GM12891 (cell line): Measurements from ENCODE around the genes POU2AF2, BTG4, C11orf52 and TEX12.

DNA sequence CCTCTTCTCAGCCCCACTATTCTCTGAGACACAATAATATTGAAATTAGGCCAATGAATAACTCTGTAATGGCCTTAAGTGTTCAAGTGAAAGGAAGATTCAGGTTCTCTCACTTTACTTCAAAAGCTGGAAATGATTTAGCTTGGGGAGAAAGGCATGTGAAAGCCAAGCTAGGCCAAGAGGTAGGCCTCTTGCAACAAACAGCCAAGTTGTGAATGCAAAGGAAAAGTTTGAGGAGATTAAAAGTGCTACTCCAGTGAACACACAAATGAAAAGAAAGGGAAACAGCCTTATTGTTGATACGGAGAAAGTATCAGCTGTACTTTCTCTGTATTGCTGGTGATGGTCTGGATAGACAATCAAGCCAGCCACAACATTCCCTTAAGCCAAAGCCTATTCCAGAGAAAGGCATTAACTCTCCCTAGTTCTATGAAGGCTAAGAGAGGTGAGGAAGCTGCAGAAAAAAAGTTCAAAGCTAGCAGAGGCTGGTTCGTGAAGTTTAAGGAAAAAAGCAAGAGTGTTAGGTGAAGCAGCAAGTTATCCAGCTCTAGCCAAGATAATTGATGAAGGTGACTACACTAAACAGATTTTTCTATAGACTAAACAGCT is 7.7 kb downstream of the ZC3H12C start:
- RRBS, result no CpG with 5 or more reads among the region's 2 CpGs

- RRBS, result no CpG with 5 or more reads among the region's 4 CpGs
Observed at GRCh38 chr11:110279467-110280008, 16.9 kb downstream of the RDX start.

GRCh38 chr11:110294544-110294743 is 2.0 kb downstream of the RDX start:
- RRBS, result no CpG with 5 or more reads among the region's 3 CpGs

DNA sequence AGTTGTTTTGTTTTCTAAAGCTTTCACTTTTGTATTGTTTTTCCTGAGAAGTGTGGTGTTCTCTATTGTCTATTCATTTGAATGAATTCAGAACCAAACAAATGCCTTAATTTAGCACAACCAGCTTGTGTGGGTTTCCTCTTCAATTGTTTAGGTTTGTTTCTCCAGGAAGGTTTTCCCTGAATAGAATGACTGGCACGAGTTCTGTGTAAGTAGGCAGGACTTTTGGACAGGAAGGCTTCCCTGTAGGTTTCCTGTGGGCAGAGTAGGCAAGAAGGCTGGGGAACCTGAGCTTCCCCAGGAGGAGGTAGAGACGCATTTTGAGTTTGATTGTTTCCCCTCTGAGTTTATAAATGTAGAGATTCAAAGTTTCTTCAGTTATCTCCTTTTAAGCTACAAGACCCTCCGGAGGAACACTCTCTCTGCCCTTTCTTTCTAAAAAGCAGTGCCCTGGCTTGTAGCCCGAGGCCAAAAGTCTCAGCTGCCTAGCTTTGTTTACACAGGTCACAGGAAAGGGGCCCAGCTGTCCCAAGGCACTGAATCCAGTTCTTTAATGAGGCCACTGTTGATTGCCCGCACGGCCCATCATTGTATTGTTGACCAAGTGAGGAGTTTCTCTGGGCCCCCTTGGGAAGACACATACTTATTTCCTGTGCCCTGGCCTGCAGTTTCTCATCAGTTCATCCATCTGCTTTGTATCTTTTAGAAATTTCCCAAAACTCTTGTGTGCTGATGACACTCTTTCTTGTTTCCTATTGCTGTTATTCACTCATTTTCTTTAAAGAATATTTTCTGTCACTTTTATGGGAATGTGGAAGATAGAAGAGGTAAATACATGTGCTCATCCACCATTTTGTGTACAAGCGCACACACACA is 66.6 kb upstream of the FDX1 start:
- RRBS, result no CpG with 5 or more reads among the region's 7 CpGs

- RRBS, result no CpG with 5 or more reads among the region's 1 CpG
Observed at GRCh38 chr11:111245654-111245998, at the start of gene POU2AF2. POU2AF2 (plus strand) TSS chr11:111245725.

GRCh38 chr11:111323986-111324917 is 25.9 kb downstream of the POU2AF3 start:
- RRBS, result no CpG with 5 or more reads among the region's 13 CpGs

- RRBS, result no CpG with 5 or more reads among the region's 7 CpGs
Observed at GRCh38 chr11:111351267-111351801, 27.7 kb downstream of the POU2AF1 start.

DNA sequence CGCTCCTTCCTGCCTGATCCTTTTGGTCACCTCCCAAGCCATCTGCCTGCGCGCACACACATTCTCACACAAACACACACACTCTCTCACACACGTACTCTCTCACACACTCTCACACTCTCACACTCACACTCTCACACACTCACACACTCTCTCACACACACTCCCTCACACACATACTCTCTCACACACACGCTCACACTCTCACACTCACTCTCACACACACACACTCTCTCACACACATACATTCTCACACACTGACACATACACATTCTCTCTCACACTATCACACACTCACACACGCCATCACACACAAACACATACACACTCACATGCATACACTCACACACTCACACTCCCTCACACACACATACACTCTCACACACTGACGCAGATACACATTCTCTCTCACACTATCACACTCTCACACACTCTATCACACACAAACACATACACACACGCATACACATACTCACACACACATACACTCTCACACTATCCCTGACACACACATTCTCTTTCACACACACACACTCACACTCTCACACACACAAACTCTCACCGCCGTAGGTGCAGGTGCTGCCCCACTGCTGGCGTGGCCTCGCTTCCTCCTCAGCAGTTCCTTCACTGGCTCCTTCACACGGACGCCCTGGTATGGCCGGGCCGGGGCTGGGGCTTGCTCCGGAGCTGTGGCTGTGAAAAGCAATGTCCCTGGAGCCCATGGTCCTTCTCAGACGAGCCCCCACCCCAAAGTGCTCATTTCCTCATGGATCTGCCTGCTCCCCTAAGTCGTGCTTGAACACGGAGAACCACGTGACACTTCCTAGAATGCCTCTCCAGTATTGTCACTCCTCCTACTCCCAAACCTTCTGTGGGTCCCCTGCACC is 20.6 kb downstream of the POU2AF1 start:
- RRBS, result no CpG with 5 or more reads among the region's 21 CpGs

DNA sequence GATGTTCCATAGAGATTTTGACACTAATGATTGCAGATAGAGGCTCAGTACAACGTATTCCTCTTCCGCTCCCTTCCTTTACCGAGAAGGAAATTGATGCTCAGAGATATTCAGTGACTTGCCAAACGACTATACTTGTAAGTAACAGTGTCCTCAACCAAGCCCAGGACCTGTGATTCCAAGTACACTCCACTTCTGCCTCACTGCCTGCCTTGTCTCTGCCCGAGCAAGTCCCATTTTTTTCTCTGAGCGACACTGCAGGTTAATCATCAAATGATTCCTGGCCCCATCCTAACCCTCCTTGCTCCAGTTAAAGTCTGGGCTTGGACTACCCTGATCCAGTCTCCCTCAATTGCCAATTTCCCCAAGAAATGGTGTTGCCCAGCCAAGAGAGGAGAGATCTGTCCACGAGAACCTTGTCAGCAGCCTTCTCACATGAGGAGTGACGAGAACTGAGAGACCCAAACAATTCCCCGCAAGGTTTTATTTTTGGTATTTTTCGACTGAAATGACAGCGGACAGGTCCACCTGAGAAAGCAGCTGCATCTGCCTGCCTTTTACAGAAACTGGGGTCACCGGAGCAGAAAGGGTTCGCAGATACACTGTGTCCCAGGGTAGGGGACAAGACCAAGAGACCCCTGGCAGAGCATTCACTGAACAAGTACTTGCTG is 11.6 kb downstream of the POU2AF1 start:
- RRBS, result no CpG with 5 or more reads among the region's 13 CpGs

- RRBS, result no CpG with 5 or more reads among the region's 29 CpGs
Observed at GRCh38 chr11:111512233-111512629, at the start of gene BTG4. BTG4 (minus strand) TSS chr11:111512386.

- RRBS, result no CpG with 5 or more reads among the region's 6 CpGs
Observed at GRCh38 chr11:111662738-111663372, 60.6 kb downstream of the SIK2 start.

- RRBS, result no CpG with 5 or more reads among the region's 21 CpGs
Observed at GRCh38 chr11:111737162-111738220, 28.7 kb downstream of the PPP2R1B start.

- RRBS, result no CpG with 5 or more reads among the region's 1 CpG
Observed at GRCh38 chr11:111745307-111745902, 20.8 kb downstream of the PPP2R1B start.

DNA sequence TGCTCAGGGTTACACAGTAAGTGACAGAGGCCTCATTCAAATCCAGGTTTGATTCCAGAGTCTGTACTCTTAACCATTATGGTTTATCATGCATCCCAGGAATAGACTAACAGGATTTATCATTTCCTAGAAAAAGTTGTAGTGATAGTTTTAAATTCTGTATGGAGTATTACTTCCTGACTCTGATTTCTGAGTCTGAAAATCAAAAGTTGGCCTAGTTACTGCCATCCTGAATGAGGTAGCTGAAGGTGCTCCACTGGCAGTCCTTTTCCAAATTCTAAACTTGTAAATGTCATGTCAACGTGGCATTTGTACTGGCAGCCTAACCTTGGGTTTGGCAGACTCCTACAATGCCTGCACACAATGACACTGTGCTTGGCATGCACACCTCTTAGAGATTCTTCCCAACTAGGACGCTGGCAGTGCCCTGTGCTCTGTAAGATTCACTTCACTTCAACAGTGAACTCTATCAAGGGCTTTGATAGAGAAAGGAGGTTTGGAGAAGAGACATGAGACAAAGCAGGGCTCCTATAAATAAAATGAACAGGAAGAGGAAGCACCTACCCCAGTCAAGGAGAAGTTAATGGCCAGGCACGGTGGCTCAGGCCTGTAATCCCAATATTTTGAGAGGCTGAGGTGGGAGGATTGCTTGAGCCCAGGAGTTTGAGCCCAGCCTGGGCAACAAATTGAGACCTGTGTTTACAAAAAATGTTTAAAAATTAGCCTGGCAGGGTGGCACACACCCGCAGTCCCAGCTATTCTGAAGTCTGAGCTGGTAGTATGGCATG is 21.9 kb upstream of the PPP2R1B start:
- RRBS, result no CpG with 5 or more reads among the region's 4 CpGs

- RRBS, result no CpG with 5 or more reads among the region's 1 CpG
Observed at GRCh38 chr11:111823650-111824162, 47.7 kb downstream of the ALG9 start.

- RRBS, result no CpG with 5 or more reads among the region's 7 CpGs
Observed at GRCh38 chr11:111837178-111837827, 34.1 kb downstream of the ALG9 start.

- RRBS, result no CpG with 5 or more reads among the region's 11 CpGs
Observed at GRCh38 chr11:111910139-111911297, 1.1 kb downstream of the CRYAB start.

DNA sequence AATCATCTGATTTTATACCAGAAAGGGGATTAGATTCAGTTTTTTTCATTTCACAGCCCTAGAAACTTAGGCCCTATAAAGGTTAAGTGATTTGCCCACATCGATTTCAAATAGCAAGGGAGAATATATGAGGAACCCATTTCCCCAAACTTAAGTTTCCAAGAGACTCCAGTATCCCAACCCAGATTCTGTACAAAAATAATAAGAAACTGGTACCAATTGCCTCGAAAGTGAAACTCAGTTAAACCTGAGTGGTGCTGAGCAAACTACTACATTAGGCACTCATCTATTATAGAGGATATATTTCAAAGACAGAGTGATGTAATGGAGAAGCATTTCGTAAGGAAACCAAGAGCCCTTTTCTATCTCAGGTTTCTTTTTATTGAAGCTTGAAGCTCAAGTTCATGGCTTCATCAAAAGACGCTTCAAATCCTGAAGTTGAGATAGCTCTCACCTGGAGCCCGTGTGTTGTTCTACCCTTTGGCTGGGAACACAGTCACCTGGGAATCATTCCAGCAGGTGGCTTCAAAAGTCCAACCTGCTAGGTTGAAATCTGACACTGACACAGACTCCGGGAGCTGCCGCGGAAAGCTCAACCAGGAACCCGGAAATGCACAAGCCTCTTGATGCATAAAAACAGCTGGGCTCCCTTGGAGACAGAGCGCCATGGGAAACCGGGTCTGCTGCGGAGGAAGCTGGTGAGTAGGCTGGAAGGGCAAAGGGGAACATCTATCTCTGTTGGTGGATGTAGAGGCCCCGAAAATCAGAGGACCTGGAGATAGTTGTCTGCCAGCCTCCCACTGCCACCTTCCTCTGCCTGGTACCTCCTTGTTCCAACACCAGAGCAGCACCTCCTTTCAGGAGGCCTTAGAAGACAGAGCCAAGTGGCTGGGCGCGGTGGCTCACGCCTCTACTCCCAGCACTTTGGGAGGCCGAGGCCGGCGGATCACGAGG is at the start of gene C11orf52:
Gene C11orf52, plus strand, starts transcription at position 607 of the 954 bp plus-strand sequence.
- RRBS, result 57% methylated on average over 3 of the region's 20 CpGs

GRCh38 chr11:111942841-111943305 is 5.7 kb downstream of the DIXDC1 start:
- RRBS, result no CpG with 5 or more reads among the region's 9 CpGs

DNA sequence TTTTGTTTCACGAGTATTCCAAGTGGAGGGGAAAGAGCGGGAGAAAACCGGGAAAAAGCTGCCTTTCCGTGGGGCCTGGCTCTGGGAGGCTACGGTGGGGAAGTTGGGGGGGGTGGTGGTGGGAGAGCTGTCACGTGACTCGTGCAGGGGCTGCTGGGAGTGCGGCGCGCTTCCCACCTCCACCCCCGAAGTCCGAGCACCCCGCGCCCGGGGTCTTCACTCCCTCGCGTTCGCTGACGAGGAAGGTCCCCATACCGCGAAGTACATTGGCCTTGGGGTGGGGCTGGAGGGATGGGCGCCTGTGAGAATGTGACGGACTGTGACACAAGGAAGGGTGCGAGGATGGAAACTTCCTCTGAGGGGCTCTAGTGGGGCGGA is at the start of gene TEX12:
Gene TEX12, plus strand, starts transcription at position 219 of the 378 bp plus-strand sequence.
- RRBS, result no CpG with 5 or more reads among the region's 25 CpGs